Measurements from ENCODE around the gene SUSD4.

- RRBS: no CpG with 5 or more reads among the region's 39 CpGs
Observed at GRCh38 chr1:222713028-222713951, 926 bp downstream of the BROX start.

- RRBS: no CpG with 5 or more reads among the region's 10 CpGs
Observed at GRCh38 chr1:223074587-223075437, 68.2 kb downstream of the TLR5 start.

- RRBS: no CpG with 5 or more reads among the region's 4 CpGs
Observed at GRCh38 chr1:223115525-223115949, 27.5 kb downstream of the TLR5 start.

GRCh38 chr1:223142094-223142523 is 939 bp downstream of the TLR5 start:
- RRBS: no CpG with 5 or more reads among the region's 14 CpGs

- RRBS: no CpG with 5 or more reads among the region's 8 CpGs
Observed at GRCh38 chr1:223177736-223178357, 34.8 kb upstream of the TLR5 start.

DNA sequence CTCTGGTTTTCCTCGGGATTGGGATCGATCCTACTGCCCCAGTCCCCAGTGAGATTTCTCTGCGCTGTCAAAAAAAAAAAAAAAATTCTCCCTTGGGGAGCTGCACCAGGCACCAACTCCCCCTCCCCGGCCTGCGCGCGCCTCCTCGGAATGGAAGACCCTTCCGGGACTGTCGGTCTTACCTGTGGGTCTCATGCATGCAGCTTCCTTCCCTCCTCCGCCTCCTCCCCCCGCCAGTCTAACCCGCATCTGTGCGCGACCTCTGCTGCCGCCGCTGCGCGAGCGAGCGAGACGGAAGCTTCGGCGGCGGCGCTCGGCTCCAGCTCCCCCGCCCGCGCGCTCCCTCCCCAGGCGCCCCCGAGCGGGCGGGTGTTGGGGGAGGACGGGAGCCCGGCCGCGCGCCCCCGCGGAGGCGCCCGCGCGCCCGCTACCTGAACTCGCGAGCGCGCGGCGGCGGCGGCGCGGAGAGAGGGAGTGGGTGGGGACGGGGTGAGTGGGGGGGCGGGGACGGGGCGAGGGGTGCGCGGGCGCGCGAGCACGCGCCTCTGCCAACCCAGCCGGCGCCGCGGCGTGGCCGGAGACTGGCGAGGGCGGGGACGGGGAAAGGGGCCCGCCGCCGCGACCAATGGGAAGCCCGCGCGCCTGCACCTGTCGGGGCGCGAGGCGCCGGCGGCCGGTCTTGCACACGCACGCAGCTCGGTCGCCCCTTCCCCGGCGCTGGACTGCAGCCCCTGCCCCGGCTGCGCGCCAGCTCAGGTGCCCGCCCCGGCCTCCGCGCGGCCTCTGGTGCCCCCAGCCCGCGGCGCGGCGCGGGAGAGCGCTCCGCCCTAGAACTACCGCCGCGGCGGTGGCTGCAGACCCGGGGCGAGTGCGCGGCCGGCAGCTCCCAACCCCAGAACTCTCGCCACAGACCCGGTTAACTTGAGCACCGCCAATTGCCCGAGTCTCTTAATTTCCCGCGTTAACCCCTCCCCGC is at the start of gene SUSD4:
TSS of gene SUSD4 (minus strand) at position 302 of the 976 bp plus-strand sequence.
- RRBS: 2% methylated on average over 29 of the region's 129 CpGs

DNA sequence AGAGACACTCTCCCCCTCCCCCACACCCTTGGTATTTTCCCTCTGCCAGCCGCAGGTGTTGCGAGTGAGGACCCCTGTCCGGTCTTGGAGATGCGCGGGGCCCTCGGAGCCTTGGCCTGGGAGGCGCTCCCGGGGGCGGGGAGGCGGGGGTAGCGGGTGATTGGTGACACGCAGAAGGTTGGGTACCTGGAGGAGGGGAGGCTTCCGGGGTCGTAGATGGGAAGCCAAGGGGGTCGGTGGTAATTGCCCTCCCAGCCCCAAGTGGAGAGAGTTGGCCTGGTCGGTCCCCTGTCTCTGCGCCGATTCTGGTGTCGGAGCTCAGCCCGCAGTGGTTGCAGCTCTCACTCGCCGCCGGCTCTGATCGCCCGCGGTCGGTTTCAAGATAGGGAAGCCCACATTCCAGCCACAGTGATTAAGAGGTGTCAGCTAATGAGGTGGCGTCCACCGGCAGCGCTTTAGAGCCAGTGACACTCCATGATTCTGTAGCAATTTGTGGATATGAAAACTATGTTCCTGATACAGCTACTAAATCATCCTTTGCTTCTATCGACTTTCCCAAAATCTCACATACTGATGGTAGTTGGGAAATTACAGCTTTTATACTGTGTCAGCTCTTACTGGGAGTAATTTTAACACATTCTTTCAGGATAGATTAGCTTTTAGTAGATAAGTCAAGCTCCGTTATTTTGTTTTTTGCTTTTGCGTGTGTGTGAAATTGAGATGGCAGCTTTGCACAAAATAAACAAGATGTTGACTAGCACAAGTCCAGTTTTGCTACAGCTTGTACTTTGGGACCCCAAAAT is 1.1 kb upstream of the SUSD4 start:
- RRBS: 5% methylated on average over 17 of the region's 33 CpGs

DNA sequence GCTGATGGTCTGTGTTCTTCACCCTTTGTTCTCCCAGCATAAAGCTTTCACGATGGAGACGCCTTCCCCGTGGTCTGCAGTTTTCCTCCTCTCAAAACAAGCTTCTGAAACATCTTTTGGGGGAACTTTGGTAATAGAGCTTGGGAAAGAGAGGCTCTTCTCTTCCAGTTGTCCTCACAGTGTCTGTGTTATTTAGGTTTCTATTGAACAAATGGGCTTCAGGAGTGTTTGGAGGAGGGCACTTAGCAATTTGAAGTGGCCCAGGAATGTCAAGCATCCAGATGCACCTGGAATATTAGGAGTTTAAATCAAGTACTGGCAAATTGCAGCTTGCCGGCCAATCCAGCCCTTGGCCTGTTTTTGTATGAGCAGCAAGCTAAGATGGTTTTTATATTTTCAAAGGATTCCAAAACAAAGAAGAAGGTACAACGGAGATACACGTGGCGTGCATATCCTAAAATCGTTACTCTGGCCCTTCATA is 94.6 kb downstream of the CCDC185 start:
- RRBS: no CpG with 5 or more reads among the region's 8 CpGs

GRCh38 chr1:223504561-223505115 is 111.4 kb downstream of the CCDC185 start:
- RRBS: no CpG with 5 or more reads among the region's 5 CpGs

GRCh38 chr1:223544685-223545404 is 120.7 kb downstream of the CAPN8 start:
- RRBS: no CpG with 5 or more reads among the region's 7 CpGs

GRCh38 chr1:223748670-223749535 is 36.6 kb downstream of the CAPN2 start:
- RRBS: 4% methylated on average over 6 of the region's 70 CpGs

GRCh38 chr1:223788845-223789295 is 56.9 kb downstream of the TP53BP2 start:
- RRBS: no CpG with 5 or more reads among the region's 4 CpGs

DNA sequence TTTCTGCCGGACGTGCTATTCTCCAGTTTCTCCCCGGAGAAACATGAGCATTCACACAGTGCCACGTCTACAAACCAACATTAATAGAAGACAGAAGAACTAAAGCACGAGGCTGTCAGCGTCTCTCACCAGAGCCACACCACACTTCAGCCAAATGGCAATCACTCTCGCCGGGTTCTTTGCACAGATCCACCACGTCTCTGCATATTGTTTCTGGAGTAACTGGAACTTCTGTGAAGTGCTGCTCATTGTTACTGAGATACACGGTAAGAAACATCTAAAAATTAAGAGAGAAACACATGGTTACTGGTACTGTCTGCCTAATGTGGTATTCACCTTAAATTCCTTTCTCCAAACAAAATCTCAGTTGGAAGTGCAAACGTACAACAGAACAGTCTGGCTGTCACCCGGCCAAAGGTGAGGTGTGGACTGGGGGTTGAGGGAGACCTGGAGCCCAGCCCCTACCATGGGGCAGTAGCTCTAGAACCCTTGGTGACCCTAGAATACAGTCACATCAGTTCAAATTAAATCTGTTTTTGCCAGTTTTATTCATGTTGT is 24.6 kb downstream of the TP53BP2 start:
- RRBS: no CpG with 5 or more reads among the region's 12 CpGs

GRCh38 chr1:223834686-223835471 is 10.9 kb downstream of the TP53BP2 start:
- RRBS: no CpG with 5 or more reads among the region's 4 CpGs

- RRBS: 2% methylated on average over 7 of the region's 41 CpGs
Observed at GRCh38 chr1:224114373-224115157, 654 bp downstream of the FBXO28 start.

DNA sequence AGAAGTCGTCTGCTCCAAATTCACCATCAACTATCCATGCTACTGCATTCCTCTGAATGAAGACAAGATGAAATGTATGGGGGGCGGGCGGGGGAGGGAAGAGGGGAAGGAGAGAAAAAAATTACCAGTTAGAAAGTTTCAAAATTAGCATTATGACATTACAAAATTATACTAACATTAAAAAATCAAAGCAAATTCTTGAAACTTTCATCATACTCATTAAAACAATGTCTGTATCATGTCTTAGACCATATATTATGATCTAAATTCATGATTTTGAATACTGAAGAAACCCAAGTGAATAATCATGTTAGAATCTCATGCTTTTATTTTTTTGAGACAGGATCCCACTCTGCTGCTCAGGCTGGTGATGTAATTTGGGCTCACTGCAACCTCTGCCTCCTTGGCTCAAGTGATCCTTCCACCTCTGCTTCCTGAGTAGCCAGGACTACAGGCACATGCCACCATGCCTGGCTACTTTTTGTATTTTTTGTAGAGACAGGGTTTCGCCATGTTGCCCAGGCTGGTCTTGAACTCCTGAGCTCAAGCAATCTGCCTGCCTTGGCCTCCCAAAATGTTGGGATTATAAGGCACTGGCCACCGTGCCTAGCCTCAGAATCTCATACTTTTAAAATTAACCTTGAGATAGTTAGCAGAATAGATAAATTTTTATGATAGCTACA is 33.3 kb downstream of the CNIH4 start:
- RRBS: no CpG with 5 or more reads among the region's 5 CpGs

DNA sequence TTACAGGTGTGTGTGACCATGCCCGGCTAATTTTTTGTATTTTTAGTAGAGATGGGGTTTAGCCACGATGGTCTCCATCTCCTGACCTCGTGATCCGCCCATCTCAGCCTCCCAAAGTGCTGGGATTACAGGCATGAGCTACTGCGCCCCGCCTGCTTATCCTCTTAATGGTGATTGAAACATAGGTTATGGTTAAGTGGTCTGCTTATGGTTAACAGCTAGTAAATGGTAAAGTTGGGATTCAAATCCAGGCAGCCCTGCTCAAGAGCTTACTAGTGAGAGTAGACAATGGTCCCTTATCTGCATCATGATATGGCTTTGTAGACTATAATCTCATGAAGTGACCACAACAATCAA is 37.9 kb downstream of the CNIH4 start:
- RRBS: no CpG with 5 or more reads among the region's 6 CpGs

GRCh38 chr1:224398048-224398652 is 36.4 kb downstream of the WDR26 start:
- RRBS: no CpG with 5 or more reads among the region's 2 CpGs

DNA sequence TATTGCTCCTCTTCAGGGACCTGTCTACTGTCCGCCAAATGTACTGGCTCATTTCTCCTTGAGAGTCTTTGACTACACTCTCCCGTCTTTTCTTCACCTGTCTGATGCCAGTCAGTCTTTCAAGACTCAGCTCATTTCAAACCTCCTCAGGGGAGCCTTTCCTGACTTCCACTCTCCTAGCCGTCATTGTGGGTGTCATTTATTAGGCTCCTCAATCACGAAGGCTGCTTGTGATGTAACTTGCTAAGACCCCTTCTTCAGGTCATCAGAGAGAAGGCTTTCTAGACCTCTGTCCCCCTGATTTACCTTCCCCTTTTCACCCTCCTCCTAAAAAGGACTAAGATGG is 2.2 kb upstream of the WDR26 start:
- RRBS: no CpG with 5 or more reads among the region's 4 CpGs

DNA sequence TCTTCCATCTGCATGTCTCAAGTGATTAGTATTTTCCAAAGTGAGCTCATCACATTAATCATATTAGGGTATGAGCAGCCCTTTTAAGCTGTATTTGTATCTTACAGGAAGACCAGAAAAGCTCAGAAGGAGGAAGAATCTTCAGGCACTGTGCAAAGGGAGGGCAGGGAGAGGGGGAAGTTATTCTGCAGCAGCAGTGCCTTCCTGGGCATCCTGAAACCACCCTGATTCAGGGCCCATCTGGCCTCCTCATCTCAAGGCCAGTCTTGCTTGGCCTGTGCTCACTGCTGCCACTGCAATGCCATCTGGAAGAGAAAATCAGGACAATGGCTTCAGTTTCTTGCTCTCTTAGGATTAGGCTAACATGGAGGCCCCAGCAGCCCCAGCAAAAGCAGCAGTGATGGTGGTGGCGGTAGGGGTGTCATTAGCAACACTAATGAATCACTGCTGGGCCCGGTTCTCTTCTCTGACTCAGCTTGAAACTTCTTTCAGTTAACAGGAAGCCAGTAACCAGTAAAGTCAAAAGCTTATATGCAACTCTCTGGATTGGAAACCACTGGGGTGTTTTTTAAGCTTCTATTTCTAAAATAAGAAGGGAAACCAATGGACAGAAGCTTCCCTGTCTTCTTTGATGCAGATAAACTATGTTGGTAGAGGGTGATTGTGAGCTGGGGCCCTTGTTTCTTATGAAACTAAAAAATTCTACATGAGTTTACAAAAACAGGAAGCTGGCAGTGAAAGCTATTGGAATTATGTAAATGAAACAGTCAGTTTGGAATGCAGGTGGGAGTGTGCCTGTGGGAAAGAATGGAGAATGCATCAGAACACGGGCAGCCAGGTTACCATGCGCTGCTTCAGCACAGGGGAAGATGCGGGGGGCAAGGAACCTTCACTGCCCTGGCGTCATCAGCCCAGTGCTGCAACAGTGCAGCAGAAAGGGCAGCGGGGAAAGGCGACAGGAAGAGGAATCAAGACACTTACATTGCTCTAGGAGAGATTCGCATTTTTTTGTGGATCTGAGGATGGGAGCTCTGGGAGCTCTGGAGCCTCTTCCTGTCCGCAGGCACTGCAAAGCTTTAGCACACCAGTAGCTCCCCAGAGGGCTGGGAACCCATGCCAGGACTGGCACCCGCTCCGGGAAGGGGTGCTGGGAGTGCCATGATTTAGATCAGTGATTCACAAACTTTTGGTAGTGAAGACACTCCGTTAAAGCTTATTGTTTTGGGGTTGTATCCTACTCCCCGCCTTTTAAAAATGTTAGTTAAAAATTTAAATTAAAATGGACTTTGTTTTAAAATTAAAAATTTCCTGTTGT is 63.8 kb upstream of the WDR26 start:
- RRBS: no CpG with 5 or more reads among the region's 14 CpGs

Measured in AG10803 (cell line).